Myometrial cell (primary cell): Measurements from ENCODE around the gene KCNK1.

GRCh38 chr1:233479570-233480039, 134.3 kb upstream of the KCNK1 start:
- RAMPAGE, long total RNA: no peak

- RAMPAGE, long total RNA: start-site peak on the plus strand at chr1:233614097-233614200, 15 and 21 reads in 2 replicates
These were observed at the start of gene KCNK1 for GRCh38 chr1:233614034-233614563. Gene KCNK1 (plus strand): TSS chr1:233614106.

- RAMPAGE, long total RNA: no peak
These were observed 22.2 kb downstream of the KCNK1 start for GRCh38 chr1:233635899-233636759.

GRCh38 chr1:233638305-233639053, 24.6 kb downstream of the KCNK1 start:
- RAMPAGE, long total RNA: no peak

DNA sequence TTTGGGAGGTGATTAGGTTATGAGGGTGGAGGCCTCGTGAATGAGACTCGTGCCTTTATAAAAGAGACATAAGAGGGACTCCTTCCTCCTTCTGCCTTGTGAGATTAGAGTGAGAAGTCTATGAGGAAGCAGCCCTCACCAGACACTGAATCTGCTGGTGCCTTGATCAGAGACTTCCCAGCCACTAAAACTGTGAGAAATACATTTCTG, 41.6 kb downstream of the KCNK1 start:
- RAMPAGE, long total RNA: no peak

DNA sequence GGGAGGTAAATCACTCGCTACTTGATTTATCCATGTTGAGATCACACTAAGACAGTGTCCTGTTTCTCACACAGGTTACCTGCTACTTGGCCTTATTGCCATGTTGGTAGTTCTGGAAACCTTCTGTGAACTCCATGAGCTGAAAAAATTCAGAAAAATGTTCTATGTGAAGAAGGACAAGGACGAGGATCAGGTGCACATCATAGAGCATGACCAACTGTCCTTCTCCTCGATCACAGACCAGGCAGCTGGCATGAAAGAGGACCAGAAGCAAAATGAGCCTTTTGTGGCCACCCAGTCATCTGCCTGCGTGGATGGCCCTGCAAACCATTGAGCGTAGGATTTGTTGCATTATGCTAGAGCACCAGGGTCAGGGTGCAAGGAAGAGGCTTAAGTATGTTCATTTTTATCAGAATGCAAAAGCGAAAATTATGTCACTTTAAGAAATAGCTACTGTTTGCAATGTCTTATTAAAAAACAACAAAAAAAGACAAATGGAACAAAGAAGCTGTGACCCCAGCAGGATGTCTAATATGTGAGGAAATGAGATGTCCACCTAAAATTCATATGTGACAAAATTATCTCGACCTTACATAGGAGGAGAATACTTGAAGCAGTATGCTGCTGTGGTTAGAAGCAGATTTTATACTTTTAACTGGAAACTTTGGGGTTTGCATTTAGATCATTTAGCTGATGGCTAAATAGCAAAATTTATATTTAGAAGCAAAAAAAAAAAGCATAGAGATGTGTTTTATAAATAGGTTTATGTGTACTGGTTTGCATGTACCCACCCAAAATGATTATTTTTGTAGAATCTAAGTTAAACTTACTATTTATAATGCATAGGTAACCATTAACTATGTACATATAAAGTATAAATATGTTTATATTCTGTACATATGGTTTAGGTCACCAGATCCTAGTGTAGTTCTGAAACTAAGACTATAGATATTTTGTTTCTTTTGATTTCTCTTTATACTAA, 57.6 kb downstream of the KCNK1 start:
- RAMPAGE, long total RNA: no peak

GRCh38 chr1:233672753-233673155, 58.8 kb downstream of the KCNK1 start:
- RAMPAGE, long total RNA: no peak

- RAMPAGE, long total RNA: no peak
These were observed 25.7 kb downstream of the COA6 start for GRCh38 chr1:234398856-234399423.

GRCh38 chr1:234499692-234500175, 20.8 kb upstream of the TARBP1 start:
- RAMPAGE, long total RNA: no peak

DNA sequence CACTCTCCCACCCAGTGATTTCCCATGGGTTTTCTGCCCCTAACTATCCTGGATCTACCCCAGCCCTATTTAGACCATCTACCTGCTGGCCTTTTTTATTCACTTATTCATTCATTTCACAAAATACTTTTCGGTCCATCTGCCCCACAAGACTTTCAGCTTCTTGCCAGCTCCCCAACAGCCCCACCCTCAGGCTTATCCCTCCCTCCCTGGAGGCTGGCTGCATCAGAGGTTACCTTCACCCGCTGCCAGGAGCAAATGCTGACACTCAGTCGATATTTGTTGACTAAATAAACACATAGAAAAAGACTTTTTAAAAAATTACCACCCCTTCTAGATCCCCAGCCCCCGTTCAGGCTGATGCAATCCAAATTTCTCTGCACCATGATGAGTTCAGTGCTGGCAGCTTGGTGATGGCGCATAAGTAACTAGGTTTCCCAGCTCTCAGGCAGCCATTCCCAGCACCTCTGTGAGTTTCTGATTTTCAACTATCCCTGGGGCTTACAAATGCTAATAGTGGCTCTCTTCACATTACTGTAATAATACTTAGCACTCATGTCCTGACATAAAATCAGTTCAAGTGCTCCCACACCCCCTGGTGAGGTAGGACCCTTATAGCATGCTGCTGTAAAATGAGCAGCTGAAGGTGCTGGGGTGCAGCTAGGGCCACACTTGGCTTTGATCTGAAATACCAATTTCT, 30.8 kb upstream of the TARBP1 start:
- RAMPAGE, long total RNA: no peak

DNA sequence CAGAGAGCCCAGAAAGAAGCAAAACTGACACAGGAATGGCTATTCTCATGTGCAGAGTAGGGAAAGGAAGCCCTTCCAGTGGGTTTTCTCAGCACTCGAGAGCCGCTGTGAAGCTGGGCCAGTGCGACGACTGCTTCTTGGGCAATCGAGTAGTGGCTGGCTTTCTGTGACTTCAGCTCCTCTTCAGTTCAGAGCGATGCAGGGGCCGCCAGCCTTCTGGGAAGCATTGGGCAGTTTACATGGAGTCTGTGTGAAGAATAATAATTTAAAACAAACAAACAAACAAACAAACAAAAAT, 57.2 kb upstream of the TARBP1 start:
- RAMPAGE, long total RNA: no peak

GRCh38 chr1:234543982-234544678, 65.2 kb upstream of the TARBP1 start:
- RAMPAGE, long total RNA: no peak

DNA sequence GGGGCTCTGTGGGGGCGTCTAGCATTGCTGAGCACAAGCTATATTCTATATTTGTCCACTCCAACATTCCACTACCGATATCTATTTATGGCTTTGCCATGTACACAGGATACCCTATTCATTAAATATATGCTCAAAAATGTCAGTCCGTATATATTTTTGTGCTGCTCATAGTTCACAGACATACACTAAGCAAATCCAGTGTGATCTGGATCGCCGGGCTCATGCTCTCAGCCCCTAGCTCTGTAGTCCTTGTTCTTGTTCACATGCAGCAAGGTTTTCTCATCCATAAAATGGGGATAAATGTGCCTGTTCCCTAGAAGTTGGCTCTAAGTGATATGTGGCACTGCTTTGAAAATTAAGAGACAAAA, 26.8 kb downstream of the IRF2BP2 start:
- RAMPAGE, long total RNA: no peak

GRCh38 chr1:234601351-234601715, 8.6 kb downstream of the IRF2BP2 start:
- RAMPAGE, long total RNA: no peak

DNA sequence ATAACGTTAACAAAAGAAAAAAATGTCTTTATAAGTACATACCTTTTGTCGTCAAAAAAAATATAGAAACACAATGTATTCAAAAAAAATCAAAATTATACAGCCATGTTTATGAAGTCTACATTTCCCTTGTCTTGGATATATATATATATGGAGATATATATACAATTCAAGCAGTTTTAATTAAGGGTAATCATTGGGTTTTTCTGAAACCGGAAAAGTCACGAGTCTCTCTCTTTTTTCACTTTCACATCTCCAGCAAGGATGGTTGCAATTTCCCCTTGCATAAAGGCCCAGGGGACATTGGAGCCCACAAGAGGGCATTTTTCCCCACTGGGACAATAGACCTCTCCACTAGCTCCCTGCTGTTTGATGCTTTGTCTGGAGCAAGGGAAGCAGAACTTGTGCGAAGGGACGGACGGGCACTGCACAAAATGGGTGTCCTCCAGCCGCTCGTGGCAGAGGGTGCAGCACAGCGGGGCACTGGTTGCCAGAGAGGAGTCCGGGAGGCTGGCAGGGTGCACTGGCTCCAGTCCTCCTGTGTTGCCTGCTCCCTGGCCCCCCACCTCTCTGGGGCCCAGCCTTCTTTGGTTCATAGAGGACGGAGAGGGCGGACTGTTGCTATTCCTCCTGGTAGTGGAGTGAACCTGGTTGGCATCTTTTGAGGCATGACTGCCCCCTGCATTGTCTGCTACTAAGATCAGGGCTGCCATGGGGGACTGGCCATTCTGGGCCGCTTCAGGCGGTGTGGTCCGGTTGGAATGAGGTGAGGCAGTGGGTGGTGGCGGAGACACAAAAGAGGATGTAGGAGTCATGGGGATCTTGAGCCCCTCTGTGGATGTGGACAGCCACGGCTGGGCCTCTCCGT, 2.8 kb downstream of the IRF2BP2 start:
- RAMPAGE, long total RNA: no peak

DNA sequence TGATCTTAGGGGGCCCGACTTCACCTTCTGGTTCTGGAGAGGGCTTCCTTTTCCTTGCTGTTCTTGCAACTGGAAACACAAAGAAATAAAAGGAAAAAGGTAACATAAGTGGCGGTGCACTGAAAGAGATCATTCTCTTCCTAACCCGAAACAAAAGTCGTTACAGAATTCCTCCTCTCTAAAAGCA, 2.3 kb downstream of the IRF2BP2 start:
- RAMPAGE, long total RNA: no peak

- RAMPAGE, long total RNA: no peak
These were observed 14.2 kb upstream of the IRF2BP2 start for GRCh38 chr1:234624255-234624601.

DNA sequence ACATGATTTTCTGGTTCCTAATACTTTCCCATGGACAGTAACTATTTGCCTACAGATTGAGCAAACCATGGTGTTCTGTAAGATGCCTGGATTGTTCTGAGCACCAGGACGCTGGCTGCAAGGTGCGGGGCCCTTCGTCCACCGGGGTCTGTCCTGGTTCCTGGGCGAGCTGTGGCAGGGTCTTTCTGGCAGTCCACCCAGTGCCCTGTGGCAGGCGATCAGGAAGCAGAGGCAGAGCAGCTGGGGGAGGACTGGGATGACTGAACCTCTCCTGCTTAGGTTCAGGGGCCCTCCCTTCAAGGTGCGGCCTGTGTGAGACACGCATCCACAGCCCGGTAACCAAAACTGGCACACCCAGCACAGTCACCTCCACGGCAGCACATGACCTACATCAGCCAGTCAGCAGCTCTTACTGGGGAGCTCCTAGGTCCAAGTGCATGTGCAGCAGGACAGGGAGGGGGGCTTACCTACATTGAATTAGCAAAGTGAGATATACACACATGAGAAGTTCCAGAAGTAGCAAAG, 51.2 kb upstream of the IRF2BP2 start:
- RAMPAGE, long total RNA: no peak

DNA sequence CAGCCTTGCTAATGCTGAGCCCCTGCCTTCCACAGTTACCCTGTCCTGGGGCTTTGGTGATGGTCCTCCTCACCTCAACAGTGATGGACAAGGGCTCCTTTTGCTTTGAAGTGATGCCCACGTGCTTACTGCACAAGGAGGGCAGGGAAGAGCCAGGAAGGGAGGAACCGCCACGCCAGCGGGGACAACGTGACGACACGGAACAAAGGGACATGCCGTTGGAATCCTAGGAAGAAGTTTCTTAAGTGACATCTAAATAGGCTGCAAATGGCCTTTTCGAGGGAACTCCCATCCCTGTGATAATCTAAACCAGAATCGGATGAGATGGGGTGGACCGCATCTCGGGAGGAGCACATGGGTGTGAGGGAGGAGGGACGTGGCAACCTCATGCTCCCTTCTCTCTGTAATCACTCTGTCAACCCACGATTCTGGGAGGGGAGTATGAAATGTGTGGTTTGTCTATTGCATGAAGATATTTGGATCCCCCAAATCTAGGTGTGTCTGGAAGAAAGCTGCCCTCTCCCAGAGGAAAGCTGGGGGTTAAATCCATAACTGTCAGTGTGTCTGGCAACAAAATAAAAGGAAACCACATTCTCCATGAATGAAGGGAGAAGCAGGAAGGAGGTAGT, 110.9 kb upstream of the IRF2BP2 start:
- RAMPAGE, long total RNA: no peak

- RAMPAGE, long total RNA: no peak
These were observed 112.4 kb upstream of the IRF2BP2 start for GRCh38 chr1:234722285-234722824.